Stomach (tissue), 7 donors: ENCODE measurements around the genes ZNF134, ZNF154, ZNF418, A1BG, SLC27A5 and ZBTB45.

- PRO-cap, result bidirectional peak, plus-strand start at chr19:57560547, minus-strand start at chr19:57560363
- RAMPAGE, long total RNA, 5 experiments, result no peak in any of the 5 experiments
- RRBS, result 30% methylated on average over 8 of the region's 22 CpGs
Observed at GRCh38 chr19:57560214-57560742, 615 bp upstream of the ZNF550 start.

- PRO-cap, result no peak
- RAMPAGE, long total RNA, 5 experiments, result start-site peak on the plus strand in 5 of 5 experiments, at chr19:57614210-57614301 at its widest, 37 to 123 reads per replicate
- RRBS, result 4% methylated on average over 24 of the region's 75 CpGs
Observed at GRCh38 chr19:57613837-57615142, at the start of gene ZNF134. TSS of gene ZNF134 (plus strand) at chr19:57614242.

- PRO-cap, result no peak
- RAMPAGE, long total RNA, 5 experiments, result no peak in any of the 5 experiments
- RRBS, result no CpG with 5 or more reads among the region's 17 CpGs
Observed at GRCh38 chr19:57664693-57665203, 4.0 kb upstream of the ZSCAN4 start.

- PRO-cap, result unidirectional peak, plus-strand start at chr19:57708728
- RAMPAGE, long total RNA, 5 experiments, result start-site peak on the minus strand in 1 of 5 experiments, at chr19:57709181-57709227 at its widest, 12 reads per replicate
- RRBS, result 29% methylated on average over 2 of the region's 73 CpGs
Observed at GRCh38 chr19:57708392-57709643, at the start of gene ZNF154. TSS of gene ZNF154 (minus strand) at chr19:57709204.

GRCh38 chr19:57815208-57815976 lies 679 bp upstream of the ZNF552 start:
- PRO-cap, result no peak
- RAMPAGE, long total RNA, 5 experiments, result no peak in any of the 5 experiments
- RRBS, result no CpG with 5 or more reads among the region's 15 CpGs

DNA sequence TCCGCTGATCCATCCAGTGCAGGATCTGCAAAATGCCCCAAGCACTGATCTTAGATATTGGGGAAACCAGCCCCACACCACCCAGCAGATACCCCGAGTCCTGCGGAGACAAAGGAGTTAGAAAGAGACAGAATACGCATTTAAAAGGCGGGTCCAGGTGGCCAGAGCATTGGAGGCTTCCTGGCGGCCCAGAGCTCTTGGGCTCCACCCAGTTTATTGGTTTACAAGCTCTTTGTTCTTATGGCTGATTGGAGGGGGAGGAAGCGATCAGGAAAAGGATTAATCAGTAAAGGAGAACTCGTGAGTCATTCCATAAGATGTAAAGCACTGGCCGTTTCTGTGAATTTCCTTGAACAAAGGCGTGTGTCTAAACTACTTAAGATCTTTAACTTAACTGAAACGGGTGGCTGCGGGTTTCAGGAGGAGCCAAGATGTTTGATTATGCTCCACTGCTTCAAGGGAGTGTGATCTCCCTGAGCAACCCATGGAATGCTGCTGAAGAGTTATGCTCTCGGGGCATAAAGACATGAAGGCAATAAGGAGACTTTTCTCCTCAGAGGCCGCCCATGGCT lies 964 bp downstream of the ZNF587 start:
- PRO-cap, result unidirectional peak, minus-strand start at position 215 of the sequence
- RAMPAGE, long total RNA, 5 experiments, result no peak in any of the 5 experiments
- RRBS, result no CpG with 5 or more reads among the region's 14 CpGs

DNA sequence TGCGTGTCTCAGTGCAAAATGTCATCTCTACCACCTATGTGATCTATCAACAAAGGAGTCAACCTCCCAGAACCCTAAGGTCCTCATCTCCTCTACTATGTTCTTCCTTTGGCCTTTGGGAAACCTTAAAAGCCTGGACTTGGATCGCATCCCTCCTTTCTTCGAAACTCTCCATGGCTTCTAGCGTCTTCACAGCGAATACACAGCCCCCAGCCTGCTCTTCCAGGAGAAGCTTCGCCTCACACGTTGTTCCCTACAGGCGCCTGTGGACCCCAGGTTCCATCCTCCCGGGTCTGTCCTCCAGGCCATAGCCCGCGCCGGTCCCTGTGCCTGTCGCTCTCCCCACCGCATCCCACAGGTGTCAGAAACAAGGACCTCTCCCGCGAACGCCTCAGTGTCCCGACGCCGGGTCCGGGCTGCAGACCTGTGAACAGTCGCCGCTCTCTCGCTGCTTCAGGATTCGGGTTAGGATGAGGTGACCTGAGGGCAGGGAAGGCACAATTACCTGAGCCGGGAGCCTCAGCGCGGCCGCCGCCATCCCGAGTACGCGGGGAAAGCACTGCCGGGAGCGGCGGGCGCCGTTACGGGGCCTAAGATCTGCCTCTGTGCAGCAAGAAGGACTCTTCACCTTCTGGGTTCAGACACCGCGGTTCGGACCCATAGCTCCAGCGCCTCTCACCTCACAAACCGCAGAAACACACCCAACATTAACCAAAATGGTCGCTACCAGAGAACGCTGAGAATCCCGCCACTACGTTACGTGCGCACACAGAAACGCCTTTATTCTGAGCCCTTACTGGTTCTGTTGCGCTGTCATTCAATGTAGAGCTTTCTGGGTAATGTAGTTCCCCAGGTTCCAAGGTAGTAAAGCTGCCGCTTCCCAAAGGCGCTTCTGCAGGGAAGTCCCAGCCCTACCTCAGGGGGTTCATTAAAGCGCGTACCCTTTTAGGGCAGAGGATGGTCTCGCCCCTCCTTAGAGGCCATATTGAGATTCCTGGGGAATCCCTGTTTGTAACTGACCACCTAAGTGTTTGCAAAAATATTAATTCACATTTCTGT lies at the start of gene ZNF418:
TSS of gene ZNF418 (minus strand) at position 747 of the 1,059 bp plus-strand sequence.
- PRO-cap, result no peak
- RAMPAGE, long total RNA, 5 experiments, result start-site peak on the minus strand in 3 of 5 experiments, centred at positions 536 to 739 of the sequence, 6 to 38 reads per replicate
- RRBS, result 12% methylated on average over 16 of the region's 57 CpGs

GRCh38 chr19:58327133-58327892 lies 519 bp downstream of the ZSCAN22 start:
- PRO-cap, result bidirectional peak, plus-strand start at chr19:58327347, minus-strand start at chr19:58327236; bidirectional peak, plus-strand start at chr19:58327660, minus-strand start at chr19:58327546
- RAMPAGE, long total RNA, 5 experiments, result start-site peak on the plus strand in 1 of 5 experiments, at chr19:58327334-58327347 at its widest, 14 reads per replicate; start-site peak on the minus strand in 2 of 5 experiments, at chr19:58327241-58327250 at its widest, 16 to 20 reads per replicate
- RRBS, result 1% methylated on average over 21 of the region's 47 CpGs

DNA sequence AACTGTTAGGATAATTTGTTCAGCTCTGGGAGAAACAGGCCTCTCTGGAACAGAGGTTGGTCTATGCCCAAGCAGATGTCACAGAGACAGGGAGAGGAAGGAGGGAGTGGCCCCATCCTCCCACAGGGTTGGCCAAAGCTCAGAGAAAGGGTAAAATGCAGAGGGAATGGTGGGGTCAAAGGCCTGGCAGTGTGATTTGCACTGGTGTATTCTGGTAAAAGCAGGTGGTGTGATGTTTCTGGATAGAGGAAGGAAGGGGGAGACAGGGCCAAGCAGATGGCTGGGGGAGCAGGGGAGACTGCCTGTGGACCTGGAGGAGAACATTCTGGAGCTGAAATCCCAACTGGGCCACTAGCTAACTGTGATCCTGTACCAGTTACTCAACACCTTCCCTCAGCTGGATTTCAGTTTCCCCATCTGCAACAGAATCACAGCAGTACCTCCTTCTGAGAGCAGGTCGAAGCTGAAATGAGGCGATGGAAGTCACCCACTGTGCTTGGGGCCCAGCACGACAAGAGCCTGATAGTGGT lies 9.5 kb downstream of the ZSCAN22 start:
- PRO-cap, result no peak
- RAMPAGE, long total RNA, 5 experiments, result no peak in any of the 5 experiments
- RRBS, result no CpG with 5 or more reads among the region's 3 CpGs

- PRO-cap, result no peak
- RAMPAGE, long total RNA, 5 experiments, result no peak in any of the 5 experiments
- RRBS, result 57% methylated on average over 5 of the region's 33 CpGs
Observed at GRCh38 chr19:58352924-58354167, at the start of gene A1BG. TSS of gene A1BG (minus strand) at chr19:58353492.

- PRO-cap, result no peak
- RAMPAGE, long total RNA, 5 experiments, result no peak in any of the 5 experiments
- RRBS, result 25% methylated on average over 44 of the region's 133 CpGs
Observed at GRCh38 chr19:58355728-58357055, 2.9 kb upstream of the A1BG start.

GRCh38 chr19:58409201-58409880 lies 892 bp downstream of the ZNF584 start:
- PRO-cap, result no peak
- RAMPAGE, long total RNA, 5 experiments, result no peak in any of the 5 experiments
- RRBS, result no CpG with 5 or more reads among the region's 12 CpGs

GRCh38 chr19:58439691-58440012 lies 301 bp downstream of the ZNF132 start:
- PRO-cap, result no peak
- RAMPAGE, long total RNA, 5 experiments, result no peak in any of the 5 experiments
- RRBS, result 47% methylated on average over 4 of the region's 18 CpGs

GRCh38 chr19:58472070-58472859 lies 3.9 kb upstream of the ZNF446 start:
- PRO-cap, result no peak
- RAMPAGE, long total RNA, 5 experiments, result start-site peak on the plus strand in 2 of 5 experiments, at chr19:58472255-58473030 at its widest, 7 to 16 reads per replicate
- RRBS, result no CpG with 5 or more reads among the region's 19 CpGs

- PRO-cap, result unidirectional peak, minus-strand start at chr19:58512272
- RAMPAGE, long total RNA, 5 experiments, result no peak in any of the 5 experiments
- RRBS, result no CpG with 5 or more reads among the region's 5 CpGs
Observed at GRCh38 chr19:58511820-58512409, at the start of gene SLC27A5. TSS of gene SLC27A5 (minus strand) at chr19:58511992.

- PRO-cap, result no peak
- RAMPAGE, long total RNA, 5 experiments, result start-site peak on the minus strand in 2 of 5 experiments, at chr19:58515601-58516308 at its widest, 9 reads per replicate
- RRBS, result no CpG with 5 or more reads among the region's 5 CpGs
Observed at GRCh38 chr19:58515627-58516107, 3.9 kb upstream of the SLC27A5 start.

DNA sequence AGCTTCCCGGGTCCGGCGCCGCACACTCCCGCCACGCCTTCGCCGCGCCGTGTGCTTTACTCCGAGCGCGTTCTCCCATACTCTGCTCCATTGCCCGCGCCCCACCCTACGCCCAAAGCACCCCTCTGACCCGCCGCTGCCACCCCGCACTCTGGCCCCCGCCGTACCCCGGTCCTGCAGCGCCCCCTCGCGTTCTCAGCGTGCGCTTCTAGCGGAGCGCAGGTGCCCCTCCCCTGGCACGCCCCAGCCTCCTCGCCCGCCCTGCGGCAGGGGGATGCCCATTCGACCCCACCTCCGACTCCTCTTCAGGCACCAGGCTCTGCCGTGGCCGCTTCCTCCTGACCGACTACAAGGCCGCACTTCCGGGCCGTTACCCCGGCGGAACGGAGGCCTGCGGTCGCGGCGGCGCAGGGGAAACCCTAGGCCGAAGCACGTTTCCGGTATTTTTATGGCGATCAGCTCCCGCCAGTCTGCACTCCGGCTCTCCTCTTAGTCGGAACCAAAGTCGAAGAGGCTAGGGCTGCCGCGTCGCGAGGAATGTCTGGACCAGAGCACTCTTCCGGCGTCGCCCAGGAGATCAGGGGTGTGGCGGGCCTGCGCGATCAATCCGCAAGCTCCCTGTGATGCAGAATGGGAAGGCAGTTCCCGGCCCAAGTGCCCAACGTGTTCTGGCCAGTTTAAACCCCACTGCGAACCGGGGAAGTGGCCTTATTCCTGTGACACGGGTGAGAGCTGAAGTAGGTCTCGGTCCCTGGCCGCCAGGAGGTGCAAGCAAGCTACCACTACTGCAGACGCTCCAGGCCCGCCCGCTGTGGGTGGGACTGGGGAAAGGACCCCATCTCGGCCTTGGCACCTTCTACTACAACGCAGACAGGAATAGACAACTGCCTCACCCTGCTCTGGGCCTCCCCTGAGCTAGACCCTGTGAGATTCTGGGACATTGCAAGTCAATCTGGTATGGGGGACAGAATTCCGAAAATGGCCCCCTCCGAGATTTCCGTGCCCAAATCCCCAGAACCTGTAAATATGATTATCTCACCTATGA lies at the start of gene ZBTB45:
TSS of gene ZBTB45 (minus strand) at position 361 of the 1,045 bp plus-strand sequence.
- PRO-cap, result bidirectional peak, plus-strand start at position 572 of the sequence, minus-strand start at position 348 of the sequence
- RAMPAGE, long total RNA, 5 experiments, result start-site peak on the minus strand in 3 of 5 experiments, centred at positions 344 to 345 of the sequence, 31 to 44 reads per replicate
- RRBS, result 1% methylated on average over 25 of the region's 83 CpGs

DNA sequence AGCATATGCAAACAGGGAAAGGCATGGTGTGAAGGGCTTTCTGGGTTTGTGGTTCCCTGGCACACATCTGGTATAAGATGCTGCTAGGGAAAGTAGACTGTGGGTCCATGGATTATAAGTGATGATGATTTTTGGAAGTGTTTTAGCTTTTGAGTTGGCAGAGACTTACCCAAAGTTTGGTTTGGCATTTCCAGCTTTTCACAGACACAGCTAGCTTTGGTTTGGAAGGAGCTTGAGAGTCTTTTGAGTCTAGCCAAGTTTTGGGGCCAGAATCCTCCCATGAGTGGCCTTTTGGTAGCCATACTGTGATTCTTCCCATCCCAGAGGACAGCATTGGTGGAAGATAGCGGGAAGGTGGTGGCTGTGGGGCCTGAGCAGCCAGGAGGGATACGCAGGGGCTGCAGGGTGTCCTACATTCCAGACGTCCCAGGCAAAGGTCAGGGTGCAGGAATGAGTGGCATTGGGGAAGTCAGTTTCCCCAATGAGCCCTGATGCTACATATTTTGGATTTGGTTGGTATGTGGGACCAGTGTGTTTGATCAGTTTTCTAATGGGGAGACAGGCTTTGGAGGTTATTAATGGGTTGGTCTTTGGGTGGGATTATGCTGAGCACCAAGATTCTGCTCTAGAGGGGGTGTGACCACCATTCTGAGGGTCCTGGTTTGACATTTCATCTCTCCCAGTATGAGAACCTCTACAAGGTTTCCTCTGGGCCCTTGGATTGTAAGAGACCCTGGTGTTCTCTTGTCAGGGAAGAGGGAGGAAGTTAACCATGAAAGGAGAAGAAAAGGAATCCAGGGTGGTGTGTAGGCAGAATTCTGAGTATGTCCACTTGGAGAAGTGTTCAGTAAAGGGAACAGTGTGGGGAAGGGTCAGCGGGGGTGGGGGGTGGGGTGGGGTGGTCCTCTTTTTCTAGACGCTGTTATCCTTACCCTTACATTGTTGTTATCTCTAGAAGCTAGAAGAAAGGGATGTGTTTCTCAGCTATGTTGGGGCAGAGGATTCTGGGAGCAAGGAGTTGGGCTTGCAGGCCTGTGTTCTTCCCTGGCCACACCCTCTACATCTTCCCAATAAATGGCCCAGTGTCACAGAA lies 2.7 kb downstream of the TRIM28 start:
- PRO-cap, result no peak
- RAMPAGE, long total RNA, 5 experiments, result start-site peak on the plus strand in 1 of 5 experiments, centred at position 278 of the sequence, 9 reads per replicate
- RRBS, result no CpG with 5 or more reads among the region's 5 CpGs

GRCh38 chr19:58548244-58549013 lies 4.6 kb downstream of the TRIM28 start:
- PRO-cap, result no peak
- RAMPAGE, long total RNA, 5 experiments, result start-site peak on the plus strand in 1 of 5 experiments, at chr19:58548325-58548591 at its widest, 17 to 19 reads per replicate
- RRBS, result no CpG with 5 or more reads among the region's 10 CpGs

- PRO-cap, result no peak
- RAMPAGE, long total RNA, 5 experiments, result start-site peak on the plus strand in 4 of 5 experiments, at chr19:58549049-58549792 at its widest, 9 to 48 reads per replicate
- RRBS, result 64% methylated on average over 3 of the region's 19 CpGs
Observed at GRCh38 chr19:58549014-58549924, 5.4 kb downstream of the TRIM28 start.